OVCAR3 (cell line): ENCODE measurements around a stretch of chr7.

GRCh38 chr7:1742821-1743356 lies 72.8 kb downstream of the ELFN1 start:
- RRBS, result 5% methylated on average over 5 of the region's 21 CpGs

DNA sequence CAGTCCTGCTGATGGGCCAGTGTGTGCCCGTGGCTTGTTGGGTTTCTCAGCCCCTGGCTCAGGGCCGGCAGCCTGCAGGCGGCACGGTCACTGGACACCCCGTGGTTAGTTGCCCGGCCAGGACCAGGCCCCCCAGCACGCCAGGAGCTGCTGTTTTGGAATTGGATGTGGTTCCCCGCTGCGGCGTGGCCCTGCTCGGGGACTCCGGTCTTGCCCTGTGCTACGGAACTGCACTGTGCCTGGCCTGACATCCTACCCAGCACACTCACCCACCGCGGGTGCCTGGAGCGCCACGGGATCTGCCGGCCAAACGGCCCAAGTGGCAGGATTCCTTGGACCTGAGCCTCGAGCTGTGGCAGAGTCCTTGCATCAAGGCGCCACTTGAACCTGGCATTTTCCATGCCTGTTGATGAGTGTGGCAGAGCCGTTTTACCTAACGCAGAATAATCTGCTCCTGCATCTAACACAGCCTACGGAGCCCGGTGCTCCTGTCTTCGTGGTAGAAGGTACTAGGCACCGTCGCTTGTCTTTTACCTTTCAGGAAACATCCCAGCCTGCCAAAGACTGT lies 89.1 kb downstream of the ELFN1 start:
- RRBS, result 52% methylated on average over 17 of the region's 28 CpGs

- RRBS, result 97% methylated on average over 8 of the region's 26 CpGs
Measured at GRCh38 chr7:1842176-1842783, 172.2 kb downstream of the ELFN1 start.

GRCh38 chr7:1875338-1875685 lies 205.2 kb downstream of the ELFN1 start:
- RRBS, result no CpG with 5 or more reads among the region's 14 CpGs

DNA sequence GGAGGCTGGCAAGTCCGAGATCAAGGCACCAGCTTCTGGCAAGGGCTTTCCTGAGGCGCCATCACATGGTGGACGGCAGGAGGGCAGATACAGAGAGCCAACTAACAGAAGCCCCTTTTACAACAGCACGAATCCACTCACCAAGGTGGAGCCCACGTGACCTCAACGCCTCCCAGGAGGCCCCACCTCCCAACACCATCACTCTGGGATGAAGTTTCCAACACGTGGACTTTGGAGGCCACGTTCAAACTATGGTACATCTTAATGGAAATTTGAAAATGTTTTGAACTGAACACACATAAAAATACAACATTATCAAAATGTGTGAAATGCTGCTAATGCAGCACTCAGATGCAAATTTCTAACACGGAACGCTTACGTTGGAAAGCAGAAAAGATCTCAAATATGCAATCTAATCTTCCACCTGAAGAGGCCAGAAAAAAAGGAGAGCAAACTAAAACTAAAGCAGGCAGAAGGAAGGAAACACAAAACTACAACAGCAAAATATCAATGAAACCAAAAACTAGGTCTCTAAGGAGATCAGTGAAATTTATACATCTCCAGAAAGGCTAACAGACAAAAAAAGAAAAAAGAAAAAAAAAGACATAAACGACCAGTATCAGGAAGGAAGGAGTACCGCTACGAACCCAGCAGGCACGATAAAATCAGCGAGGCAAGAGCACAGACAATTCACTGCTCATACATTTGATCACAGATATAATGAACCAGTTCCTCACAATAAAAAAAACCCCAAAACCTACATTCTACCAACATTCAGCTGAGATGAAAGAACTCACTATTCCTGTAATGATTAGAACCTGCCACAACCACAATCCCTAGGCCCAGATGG lies 255.6 kb downstream of the ELFN1 start:
- RRBS, result no CpG with 5 or more reads among the region's 16 CpGs

DNA sequence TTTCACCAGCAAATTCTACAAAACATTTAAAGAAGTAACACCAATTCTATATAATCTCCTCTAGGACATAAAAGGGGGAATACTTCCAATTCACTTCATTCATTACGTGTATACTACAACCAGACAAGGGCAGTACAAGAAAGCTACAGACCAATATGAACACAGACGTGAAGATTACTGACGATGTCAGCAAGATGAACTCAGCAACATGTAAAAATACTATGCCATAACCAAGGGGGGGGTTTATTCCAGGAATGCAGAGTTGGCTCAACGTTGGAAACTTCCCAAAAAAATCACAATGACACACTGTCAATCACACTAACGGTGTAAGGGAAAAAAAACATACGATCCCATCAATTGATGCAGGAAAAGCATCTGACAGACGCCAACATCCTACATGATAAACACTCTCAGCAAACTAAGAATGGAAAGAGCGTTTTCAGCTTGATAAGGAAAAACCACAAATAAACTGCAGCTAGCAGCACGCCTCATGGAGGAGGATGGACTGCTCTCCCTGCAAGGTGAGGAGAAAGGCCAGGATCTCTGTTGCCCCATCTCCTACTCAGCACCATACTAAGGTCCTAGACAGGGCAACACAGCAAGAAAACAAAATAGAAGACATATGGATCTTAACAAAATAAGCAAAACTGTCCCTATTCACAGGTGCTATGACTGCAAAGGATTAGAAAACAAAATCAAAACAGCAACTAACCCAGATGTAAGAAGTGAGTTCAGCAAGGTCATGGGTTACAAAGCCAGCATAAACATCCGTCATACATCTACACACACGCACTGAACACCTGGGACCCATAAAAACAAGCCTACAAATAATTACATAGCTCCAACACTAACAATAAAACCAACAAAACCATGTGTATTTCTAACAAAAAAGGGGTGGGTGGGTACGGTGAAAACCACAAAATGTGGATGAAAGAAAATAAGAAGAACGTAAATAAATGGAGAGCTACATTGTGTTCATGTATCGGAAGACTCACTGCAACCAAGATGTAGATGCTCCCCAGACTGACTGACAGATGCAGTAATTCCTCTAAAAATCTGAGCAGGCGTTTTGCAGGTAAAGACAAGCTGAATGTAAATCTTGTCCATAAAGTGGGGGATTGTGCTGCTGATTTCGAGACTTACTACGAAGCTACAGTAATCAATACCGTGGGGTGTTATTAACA lies 256.6 kb downstream of the ELFN1 start:
- RRBS, result no CpG with 5 or more reads among the region's 18 CpGs

DNA sequence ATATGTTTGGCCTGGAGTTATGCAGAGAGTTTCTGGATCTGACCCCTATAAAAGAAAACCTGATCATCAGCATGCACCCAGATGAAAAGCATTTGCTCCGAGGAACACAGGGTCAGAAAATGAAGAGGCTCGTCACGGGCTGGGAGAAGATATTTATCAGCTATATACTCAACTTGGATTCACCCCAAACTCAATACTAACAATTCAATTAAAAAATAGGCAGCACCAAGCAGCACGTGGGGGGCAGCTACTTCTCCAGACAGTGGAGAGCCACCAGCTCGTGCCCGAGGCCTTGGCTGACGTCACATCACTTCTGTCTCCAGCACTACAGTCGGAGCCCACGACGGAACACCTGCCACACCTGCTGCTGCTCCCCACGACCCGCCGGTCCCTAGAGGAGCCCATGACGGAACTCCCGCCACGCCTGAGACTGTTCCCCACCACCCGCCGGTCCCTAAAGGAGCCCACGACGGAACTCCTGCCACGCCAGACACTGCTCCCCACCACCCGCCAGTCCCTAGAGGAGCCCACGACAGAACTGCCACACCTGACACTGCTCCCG lies 257.8 kb downstream of the ELFN1 start:
- RRBS, result 98% methylated on average over 4 of the region's 24 CpGs

DNA sequence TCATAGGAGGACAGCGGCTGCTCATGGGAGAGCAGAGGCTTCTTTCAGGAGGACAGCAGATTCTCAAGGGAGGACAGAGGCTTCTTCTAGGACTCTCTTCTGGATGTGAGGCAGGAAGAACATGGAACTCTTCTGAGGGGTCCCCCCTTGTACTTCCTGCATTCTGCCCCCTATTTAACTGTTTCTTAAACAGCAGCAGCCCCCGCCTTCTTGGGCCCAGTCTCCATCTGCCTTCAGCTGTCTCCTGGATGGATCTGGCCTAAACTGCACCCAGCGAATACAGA lies 167.8 kb downstream of the MAD1L1 start:
- RRBS, result no CpG with 5 or more reads among the region's 3 CpGs

DNA sequence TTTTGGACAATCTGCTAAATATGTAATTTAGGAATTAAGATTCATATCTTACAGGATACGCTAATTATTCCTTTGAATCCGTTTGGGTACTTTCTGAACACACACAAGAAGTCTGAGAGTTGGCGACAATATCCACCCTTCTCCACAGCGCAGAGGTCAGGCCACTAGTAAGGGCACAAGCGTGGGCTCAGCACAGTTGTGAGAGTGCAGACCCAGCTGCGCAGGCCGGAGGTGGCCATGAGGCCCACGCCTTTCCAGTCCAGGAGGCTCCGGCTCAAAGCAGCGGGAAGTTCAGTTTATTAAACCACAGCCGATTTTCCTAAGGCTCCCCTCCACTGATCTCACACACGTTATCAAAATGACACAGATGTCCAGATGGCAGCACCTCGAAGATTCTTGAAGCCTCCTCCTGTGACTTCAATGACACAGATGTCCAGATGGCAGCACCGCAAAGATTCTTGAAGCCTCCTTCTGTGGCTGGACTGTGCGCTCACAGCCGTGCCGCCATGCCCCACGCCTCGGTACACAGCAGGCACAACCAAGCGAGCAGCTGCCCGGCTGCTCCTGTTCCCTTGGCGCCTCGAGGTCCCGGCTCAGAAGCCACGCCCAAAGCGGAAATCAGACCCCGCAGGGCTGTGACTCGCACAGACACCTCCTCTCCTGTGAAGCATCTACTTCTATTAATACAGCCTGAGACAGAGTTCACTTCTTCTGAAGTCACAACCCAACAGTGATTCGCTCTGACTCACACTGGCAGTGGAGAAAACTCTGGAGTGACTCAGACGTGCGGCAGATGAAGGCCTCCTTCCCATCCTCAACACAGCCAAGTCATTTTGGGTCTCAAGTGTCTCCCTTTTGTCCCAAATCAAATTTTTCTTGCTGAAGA lies 122.7 kb downstream of the MAD1L1 start:
- RRBS, result no CpG with 5 or more reads among the region's 31 CpGs

DNA sequence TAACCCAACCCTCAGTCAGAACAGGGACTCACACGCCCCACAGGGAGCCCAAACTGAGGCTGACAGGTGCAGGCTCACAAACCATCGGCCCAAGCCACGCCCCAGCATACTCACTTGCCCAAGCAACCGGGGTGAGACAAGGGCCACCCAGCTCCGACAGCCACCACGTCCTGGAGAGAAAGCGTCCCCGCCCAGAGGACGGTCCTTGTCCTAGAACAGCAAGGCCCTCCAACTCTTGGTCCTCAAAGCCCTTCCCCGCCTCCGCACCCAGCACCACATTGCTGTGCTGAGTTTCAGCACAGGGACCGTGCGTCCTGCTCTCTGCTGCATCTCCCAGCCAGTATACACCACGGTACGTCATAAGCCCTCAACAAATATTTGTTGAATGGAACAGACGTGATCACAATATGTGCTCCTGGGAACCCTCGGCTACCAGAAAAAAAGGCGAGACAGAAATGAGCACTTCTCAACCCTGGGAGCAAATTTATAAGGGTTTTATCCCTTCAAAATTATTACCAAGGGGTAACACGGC lies 39.5 kb downstream of the MAD1L1 start:
- RRBS, result no CpG with 5 or more reads among the region's 19 CpGs

DNA sequence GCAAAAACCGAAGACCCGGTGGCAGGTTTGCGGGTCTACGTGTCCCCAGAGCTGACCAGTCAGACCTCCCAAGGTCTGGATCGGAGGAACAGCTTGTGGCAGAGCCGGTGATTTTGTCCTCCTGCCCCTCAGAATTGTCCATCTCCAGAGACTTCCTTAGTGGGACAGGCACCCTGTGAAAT lies 1.0 kb downstream of the EIF3B start:
- RRBS, result 6% methylated on average over 5 of the region's 6 CpGs

DNA sequence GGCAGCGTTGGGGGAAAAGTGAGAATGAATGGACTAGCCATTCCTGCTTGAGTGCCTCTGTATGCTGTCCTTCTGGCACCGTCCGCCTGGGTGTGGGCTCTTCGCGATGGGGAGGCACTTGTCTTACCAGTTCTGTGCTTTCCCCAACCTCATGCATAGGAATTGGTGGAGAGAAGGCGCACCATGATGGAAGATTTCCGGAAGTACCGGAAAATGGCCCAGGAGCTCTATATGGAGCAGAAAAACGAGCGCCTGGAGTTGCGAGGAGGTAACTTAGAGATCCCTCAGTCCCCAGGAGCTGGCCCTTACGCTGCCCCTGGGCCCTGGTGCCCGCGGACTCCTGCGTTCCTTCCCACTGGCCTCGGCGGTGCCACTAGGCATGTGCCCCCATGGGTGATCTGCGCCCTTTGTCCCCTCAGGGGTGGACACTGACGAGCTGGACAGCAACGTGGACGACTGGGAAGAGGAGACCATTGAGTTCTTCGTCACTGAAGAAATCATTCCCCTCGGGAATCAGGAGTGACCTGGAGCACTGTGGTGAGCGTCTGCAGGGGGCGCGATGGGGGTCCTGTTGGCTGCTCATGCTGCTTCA lies 24.3 kb upstream of the CHST12 start:
- RRBS, result no CpG with 5 or more reads among the region's 26 CpGs

GRCh38 chr7:2508830-2509434 lies 10.6 kb upstream of the LFNG start:
- RRBS, result 50% methylated on average over 4 of the region's 23 CpGs

GRCh38 chr7:2511187-2511967 lies 8.2 kb upstream of the LFNG start:
- RRBS, result 89% methylated on average over 6 of the region's 23 CpGs

- RRBS, result 94% methylated on average over 3 of the region's 24 CpGs
Measured at GRCh38 chr7:2511968-2512820, 7.4 kb upstream of the LFNG start.

- RRBS, result no CpG with 5 or more reads among the region's 16 CpGs
Measured at GRCh38 chr7:2585996-2586548, 27.3 kb downstream of the IQCE start.

DNA sequence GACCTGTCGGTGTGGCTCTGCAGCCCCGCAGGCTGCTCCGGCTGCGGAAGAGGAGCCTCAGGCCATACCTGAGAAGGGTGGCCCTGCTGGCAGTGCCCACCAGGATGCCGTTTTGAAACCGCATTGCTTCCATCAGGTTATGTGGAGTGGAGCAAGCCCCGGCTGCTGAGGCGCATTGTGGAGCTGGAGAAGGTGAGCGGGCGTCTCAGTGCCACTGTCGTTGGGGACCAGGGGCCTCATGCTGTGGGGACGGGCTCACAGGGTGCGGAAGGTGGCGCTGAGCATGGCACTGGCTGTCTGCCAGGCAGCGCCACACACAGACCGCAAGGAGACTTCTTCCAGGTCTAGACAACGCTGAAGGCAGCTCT lies 28.9 kb downstream of the IQCE start:
- RRBS, result no CpG with 5 or more reads among the region's 17 CpGs

- RRBS, result no CpG with 5 or more reads among the region's 28 CpGs
Measured at GRCh38 chr7:2613187-2614177, 18.3 kb upstream of the TTYH3 start.

GRCh38 chr7:2656012-2656691 lies 24.4 kb downstream of the TTYH3 start:
- RRBS, result no CpG with 5 or more reads among the region's 28 CpGs

DNA sequence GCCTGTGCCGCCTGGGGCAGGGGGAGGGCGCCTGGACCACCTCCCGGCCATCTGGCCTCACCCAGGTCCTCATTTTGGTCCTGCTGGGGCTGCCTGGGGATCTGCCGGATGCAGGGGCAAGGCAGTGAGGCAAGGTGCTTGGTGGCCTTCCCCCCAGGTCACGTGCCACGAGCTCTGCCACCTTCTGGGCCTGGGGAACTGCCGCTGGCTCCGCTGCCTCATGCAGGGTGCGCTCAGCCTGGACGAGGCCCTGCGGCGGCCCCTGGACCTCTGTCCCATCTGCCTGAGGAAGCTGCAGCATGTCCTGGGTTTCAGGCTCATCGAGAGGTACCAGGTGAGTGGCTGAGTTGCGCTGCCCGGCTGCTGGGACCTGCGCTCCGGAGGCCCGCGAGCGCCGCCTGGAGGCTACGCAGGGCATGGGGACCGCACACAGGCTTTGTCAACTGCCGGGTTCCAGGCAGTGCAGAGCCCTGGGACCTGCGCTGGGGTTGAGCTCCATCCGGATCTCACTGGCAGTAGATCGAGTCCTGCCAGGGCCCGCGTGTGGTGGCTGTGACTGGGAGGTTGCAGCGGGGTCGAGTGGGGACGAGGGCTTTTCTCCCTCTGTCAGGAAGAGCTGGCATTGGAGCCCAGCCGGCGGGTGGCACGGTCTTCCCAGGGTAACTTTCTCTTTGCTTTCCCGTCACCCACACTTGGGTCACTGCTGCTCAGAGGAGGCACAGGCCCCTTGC lies 21.6 kb downstream of the AMZ1 start:
- RRBS, result 95% methylated on average over 12 of the region's 36 CpGs